Hair follicle dermal papilla cell (primary cell): Measurements from ENCODE around the genes PGF and MLH3.

DNA sequence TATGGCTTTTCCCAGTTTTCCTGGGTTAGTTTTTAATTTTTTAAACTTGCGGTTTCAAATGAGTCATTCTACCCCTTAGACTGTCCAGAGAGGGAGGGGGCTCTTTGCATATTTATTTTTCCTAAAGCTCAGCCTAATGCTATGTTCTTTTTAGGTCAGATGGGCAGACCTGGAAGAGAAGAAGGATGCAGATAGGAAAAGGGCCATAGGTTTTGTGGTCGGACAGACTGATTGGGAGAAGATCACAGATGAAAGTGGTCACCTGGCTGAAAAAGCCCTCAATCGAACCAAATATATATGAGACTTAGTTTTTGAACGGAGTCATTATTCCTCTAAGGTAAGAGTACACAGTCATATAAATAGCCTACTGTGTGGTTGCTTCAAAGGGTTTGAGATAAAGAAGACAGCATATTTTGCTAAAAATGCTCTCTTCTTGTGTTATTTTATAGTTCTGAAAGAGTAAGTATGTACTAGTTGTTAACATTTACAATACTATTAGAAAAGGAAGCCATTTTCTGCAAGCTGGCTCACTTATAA lies 40.8 kb downstream of the PROX2 start:
- CAGE, long polyA plus RNA, result no peak

- CAGE, long polyA plus RNA, result no peak
Observed at GRCh38 chr14:74888593-74889357, 7.1 kb downstream of the DLST start.

GRCh38 chr14:74904682-74905283 lies 18.3 kb downstream of the RPS6KL1 start:
- CAGE, long polyA plus RNA, result no peak

DNA sequence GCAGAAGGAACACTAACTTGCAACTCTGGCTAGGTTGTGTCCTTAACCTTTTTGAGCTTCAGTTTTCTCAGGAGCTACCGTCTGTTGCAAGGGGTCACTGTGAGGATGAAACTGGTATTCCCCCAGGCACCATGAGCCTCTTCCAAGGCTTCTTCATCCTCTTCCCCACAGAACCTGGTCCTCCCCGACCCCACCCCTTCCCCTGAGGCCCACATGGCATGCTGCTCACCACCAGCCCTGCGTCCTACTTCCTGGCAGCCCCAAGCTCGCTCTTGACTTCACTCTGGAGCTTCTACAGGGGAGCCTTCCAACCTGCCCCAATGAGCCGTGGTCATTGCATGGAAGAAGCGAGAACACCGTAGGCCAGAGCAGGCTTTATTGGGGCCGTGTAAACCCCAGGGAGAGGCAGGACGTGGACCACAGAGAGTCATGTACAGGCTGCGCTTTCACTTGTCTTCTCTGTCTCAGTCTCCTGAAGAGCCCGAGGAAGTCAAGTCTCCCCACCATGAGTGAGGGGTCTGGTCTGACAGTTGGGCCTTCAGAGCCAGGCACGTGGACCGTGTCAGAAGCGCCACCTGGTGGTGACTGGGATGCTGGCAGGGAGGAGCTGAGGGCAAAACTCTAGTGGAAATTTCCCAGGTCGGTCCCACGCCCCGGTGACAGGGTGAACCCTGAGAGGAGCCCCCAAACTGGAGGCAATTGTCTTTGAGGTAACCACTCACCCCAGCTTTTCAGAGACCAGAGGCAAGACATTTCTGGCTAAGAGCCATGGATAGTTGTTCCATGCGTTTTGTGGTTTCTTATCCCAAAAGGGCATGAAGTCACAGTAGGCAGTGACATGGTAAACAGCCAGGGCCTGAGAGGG lies 17.5 kb downstream of the RPS6KL1 start:
- CAGE, long polyA plus RNA, result no peak

DNA sequence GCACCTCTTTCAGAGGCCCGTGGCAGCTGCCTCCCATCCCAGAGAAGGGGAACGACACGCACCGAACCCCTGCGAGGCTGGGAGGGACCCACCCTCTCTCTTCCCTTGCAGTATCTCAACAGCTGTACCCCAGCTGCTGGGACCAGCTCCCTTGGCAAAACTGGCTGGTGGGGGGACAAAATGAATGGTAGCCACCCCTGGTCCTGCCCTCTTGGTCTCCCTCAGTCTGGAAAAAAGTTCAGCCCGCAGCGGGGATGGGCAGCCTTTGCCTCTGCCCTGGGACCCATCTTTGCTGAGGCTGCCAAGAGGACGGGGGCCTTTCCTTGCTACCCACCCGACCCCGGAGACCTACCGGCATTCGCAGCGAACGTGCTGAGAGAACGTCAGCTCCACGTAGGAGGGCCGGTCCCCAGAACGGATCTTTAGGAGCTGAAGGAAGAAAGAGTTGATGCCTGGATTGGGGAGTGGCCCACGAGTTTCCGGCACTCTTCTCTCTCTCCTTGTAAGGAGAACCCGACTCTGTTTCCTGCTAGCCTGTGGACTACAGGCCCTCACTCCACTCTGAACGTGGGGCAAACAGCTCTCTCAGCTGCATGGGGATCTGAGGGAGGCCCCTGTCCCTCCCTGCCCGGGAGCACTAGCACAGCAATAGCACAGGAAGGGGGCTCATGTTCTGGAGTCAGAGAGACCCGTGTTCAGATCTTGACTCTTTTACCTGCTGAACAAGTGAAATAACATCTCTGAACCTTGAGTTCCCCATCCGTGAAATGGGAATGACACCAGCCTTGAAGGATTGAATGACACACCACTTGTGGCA lies 7.0 kb downstream of the PGF start:
- CAGE, long polyA plus RNA, result no peak

DNA sequence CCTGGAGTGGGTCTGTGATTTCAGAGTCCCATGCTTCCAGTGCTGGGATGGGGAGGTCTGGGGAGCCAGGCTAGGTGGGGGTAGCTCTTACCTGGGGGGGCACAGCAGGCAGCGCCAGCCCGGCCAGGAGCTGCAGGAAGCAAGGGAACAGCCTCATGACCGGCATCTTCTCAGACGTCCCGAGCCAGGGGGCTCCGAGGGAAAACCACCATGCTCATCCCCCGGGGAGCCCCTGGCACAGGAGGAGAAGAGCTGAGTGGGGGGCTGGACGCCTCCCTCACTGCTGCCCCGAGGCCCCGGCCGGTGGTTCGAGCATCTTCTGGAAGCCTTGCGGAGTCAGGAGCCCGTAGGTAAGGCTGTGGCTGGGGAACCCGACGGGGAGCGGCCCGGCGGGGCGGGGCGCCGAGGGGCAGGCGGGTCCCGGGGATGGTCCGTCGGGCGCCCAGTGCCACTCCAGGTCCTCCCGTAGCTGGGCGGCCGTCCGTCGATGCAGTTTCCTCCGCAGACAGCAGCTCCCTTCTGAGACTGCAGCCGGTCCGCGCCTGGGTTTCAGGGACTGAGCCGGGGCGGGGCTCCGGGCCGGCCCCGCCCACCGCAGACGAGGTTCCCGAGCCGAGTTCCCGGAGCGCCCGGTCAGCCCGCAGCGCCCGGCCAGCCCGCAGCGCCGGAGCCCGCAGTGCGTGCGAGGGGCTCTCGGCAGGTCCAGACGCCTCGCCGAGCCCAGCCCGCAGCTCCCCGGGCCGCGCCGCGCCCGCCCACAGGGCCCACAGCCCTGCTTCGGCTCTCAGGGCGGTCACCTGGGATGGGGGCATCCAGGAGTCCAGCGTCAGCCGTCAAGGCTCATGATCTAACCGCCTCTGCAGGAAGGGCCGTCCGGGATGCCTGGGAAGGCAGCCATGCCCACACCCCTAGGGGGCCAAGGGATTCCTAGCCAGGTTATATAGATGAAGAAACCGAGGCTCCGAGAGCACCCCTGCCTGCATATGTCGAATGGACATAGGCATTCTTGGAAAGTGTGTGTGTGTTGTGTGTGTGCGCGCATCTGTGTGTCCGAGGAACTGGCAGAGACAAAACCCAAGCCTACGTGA lies at the start of gene PGF:
Gene PGF, minus strand, starts transcription at position 521 of the 1,088 bp plus-strand sequence.
- CAGE, long polyA plus RNA, result no peak

DNA sequence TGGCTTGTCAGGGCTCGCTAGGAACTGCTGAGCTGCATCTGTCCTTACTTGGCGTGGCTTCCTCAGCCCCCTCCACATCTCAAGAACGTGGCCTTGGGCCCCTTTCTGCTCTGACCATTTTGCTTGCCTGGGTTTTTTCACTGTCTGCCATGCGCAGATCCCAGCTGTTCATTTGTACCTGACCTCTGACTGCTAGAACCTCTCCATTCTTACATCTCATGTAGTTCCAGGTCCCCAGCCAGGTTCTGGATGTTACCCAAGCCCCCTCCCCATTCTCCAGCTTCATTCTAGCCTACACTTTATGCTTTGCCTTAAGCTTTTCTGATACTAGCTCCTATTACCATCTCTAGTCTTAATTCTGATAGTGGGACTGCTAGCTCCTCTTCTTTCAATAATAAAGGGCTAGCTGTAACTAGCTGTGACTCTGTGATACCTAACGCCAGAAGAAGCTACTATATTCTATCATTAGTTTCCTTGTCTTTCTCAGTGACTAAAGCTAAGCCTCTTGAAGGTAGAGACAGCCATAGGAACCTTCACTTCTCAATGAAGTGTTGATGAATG lies 11.5 kb downstream of the EIF2B2 start:
- CAGE, long polyA plus RNA, result no peak

DNA sequence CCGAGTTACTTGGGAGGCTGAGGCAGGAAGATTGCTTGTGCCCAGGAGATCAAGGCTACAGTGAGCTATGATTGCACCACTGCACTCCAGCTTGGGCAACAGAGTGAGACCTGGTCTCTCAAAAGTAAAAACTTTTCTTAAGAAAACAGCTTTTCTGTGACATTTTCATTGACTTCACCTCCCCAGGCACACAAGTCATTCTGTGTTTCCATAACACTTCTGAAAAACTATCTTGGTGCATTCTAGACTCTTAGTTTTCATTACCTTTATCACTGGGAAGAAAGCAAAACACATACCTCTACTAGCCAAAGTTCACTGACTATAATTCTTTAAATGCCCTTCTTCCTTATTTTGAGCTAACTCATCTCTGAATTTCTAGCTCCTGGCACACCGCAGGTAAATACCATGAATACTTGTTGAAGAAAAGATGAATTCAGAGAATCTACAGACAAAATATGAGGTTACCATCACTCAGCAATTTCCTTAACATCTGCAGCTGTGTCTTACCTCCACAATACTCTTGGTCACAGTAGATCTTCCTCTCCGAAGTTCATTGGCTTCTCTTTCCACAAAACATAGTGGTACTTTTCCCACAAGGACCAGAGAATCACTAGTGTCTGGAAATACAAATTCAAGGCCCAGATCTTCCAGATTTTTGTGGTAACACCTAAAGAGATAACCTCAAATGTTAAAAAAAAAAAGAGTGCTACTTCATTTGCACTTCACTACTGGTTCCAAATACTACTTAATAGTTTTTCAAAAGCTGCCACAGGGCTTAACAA lies 21.0 kb downstream of the MLH3 start:
- CAGE, long polyA plus RNA, result no peak

DNA sequence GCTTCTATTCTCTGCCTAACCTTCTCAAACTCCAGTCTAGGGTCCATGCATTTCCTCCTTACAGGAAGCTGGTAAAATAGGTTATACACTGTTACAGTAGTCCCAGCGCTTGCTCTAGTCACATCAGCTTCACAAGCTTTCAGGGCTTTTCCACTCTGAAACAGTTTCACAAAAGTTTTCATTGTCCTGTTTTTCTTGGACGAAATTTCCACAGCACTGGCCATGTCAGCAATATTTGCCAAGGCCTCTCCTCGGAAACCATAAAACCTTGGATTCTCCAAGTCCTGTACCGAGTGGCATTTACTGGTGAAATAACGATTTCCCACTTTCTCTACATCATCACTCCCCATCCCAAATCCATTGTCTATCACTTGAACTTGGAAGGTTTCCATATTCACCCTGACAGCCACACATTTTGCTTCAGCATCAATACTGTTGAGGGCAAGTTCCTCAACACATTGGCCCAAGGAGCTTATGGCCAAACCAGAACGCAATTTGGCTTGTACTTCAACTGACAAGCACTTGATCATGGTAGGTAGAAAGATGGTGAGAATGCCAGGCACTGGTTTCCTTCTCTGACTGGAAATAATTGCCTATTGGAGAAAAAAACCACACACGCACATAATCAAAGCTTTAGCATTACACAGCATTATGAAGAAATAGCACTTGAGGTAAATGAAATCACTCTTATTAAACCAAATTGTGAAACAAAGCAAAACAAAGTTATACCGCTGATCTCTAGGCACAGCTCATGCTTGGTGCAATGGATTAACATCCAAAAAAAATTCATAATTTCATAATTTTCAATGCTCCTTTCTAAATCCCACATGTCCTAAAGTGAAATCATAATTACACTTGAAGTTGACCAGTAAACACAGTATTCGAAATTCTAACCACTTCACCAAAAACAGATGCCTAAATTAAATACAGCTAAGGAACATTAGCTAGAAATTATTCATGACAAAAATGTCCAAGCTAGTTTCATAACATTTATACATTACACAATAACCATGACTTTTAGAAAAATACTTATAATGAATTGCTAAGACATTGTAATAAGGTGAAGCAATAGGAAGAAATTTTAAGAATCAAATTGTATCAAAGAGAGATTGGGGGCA lies 1.8 kb downstream of the MLH3 start:
- CAGE, long polyA plus RNA, result no peak

DNA sequence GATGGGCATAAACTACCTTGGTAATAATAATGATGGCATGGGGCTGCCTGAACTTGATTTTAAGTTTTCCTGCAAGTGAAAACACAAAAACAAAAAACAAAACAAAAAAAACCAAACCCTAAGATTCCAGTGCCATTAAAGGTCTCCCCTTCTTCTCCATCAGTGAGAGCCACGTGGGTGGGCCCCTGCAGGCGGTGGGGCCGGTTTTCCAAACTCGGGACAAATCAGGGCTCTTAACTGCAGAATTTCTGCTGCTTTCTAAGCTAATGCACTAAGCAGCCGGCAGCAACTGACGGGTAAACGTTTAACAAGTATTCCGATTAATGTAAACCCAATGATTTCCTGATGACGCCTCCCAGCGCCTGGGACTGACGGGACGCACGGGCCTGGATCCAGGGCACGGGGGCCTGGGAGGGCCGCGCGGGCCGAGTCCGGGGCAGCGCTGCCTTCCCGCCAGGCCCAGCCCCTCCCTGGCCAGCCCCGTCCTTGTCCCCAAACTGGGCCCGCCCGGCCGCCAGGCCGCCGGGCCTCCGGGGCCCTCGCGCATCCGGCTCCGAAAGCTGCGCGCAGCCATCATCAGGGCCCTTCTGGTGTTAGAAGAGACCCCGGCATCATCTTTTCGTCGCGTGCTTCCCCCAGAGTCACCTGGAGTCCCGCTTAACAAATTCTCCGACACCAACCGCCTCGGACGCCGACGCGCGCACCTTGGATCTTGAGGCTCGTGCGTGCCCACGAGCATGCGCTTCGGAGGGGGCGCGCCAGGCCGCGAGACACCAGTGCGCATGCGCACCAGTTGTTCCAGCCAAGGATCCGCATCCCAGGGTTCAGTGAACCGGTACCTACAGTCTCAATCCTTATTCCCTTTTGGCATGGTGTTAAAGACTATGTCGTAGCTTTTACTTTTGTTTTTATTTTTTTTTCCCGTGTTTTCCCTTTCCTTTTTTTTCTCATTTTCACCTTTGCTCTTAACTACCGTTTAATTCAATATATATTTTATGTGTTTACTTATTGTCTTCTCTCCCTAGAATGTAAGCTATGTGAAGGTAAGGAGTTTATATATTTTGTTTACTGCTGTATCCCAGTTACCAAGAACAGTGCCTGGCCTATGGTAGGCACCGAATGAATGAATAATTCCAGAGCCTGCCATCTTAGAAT lies at the start of gene MLH3:
Gene MLH3, minus strand, starts transcription at position 733 of the 1,155 bp plus-strand sequence.
- CAGE, long polyA plus RNA, result no peak

GRCh38 chr14:75263839-75264457 lies 14.7 kb upstream of the FOS start:
- CAGE, long polyA plus RNA, result no peak

- CAGE, long polyA plus RNA, result no peak
Observed at GRCh38 chr14:75280760-75281736, 2.4 kb downstream of the FOS start.

DNA sequence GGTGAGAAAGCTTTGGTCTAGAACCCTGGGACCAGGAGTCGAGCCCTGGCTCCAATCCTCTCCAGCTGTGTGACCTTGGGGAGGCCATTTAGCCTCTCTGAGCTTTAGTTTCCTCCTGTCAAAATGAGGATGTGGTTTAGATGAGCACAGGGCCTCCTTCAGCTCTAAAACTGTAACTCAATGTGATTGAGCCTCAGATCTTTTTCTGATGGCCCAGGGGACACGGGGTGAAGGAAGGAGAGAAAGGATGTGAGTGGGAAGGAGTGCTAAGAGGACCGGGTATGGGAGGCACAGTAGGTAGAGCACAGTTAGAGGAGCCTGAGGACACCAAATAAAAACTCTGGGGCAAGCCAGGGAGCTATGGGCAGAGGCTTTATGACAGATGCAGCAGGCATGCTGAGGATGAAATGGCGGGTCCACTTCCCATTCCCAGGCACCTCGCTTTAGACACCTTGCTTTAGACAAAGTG lies 7.8 kb downstream of the JDP2 start:
- CAGE, long polyA plus RNA, result no peak

GRCh38 chr14:75646750-75647234 lies 13.9 kb downstream of the ERG28 start:
- CAGE, long polyA plus RNA, result no peak

- CAGE, long polyA plus RNA, result no peak
Observed at GRCh38 chr14:75832589-75833528, 148.9 kb downstream of the TGFB3 start.

- CAGE, long polyA plus RNA, result no peak
Observed at GRCh38 chr14:76075167-76075560, 76.6 kb upstream of the GPATCH2L start.

DNA sequence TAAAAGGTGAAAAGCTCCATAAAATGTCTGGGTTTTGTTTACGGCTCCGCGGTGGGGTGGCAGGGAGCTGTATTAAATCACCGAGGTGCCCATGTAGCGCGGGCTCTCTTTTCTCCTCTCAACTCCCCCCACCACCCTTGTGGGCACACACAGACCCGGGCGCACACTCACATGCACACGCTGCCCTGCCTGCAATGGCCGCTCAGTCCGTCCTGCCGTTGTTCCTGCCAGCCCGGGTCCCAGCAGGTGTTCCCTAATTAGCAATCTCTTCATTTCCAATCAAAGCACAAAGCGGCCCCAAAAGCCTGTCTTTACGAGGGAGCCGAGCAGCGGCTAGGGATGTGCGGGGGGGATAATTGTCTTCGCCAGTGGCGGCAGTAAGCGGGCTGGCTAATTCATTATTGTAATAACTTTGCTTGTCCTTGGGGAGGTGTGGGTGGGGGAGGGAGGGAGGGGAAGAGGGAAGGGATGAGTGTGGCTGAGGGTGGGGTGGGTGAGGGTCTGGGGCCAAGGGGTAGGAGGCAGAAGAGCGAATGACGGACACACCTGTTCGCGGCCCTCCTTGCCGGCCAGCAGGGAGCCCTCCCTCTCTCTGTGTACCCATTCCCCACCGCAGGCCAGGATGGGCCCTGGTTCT lies 46.3 kb upstream of the ESRRB start:
- CAGE, long polyA plus RNA, result no peak

DNA sequence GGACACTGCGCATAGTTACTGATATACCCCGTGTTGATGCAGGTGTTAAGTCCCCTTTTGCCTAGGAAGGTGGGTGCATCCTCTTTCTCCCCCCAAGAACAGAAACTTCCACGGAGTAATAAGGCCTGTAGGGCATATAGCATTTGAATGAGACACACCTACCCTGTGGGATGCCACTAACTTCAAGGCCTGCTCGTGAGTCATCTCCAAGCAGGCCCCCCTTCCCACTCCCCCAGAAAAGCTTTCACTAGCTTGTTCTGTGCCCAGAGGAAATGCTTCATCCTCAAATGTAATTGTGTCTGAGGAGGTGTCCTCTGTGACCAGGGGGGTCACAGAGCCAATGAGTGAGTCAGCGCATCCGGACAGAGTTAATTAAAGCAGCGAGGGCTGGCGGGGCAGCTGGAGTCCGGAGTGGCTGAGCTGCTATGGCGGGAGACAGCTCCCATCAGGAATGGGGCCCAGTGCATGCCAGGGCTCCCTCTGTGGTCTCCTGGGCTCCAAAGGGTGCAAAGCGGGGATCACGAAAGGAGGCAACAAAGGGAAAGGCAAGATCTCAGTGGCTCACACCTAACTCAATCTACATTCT lies 27.1 kb upstream of the ESRRB start:
- CAGE, long polyA plus RNA, result no peak

DNA sequence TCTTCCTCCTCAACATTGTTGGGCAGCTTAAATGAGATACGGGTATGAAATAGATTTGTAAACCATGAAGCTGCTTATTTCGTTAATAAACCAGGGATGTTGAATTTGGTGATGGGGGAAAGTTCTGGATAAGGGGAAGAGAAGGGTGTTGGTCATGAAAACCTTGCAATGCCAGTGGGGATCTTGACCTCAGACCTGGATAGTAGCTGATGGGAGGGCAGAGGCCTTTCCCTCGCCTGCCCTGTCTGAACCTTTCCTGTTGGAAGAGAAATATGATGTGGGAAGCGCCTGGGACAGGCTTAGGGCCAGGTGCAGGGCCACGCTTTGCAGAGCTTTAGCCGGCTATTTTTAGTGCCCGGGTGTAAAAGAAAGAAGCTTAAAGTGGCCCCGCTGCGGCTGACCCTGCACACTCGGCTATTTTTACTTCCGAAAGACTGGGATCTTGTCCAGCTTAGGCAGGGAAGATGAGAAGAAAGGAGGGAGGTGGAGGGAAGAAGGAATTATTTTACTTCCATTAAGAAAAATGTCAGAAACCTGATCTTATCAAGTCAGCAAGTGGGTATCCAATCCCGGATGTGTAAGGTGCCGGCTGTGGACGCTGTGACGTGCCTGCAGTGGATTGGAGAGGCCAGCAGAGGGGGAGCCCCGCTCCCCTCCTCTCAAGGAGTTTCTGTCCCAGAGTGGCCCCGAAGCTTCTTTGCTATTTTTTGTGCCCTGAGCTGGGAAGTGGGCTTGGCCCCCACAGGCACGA lies 97.5 kb downstream of the ESRRB start:
- CAGE, long polyA plus RNA, result no peak

- CAGE, long polyA plus RNA, result no peak
Observed at GRCh38 chr14:76515561-76515942, 139.6 kb downstream of the ESRRB start.